HT1080 (cell line): ENCODE results near the gene KAT2B.

RAMPAGE:
- cytosol, long total RNA: no peak
- long total RNA: no peak
- nucleus, long total RNA: no peak
Observed at GRCh38 chr3:20039588-20040565, at the start of gene KAT2B. TSS of gene KAT2B (plus strand) at chr3:20040446.

DNA sequence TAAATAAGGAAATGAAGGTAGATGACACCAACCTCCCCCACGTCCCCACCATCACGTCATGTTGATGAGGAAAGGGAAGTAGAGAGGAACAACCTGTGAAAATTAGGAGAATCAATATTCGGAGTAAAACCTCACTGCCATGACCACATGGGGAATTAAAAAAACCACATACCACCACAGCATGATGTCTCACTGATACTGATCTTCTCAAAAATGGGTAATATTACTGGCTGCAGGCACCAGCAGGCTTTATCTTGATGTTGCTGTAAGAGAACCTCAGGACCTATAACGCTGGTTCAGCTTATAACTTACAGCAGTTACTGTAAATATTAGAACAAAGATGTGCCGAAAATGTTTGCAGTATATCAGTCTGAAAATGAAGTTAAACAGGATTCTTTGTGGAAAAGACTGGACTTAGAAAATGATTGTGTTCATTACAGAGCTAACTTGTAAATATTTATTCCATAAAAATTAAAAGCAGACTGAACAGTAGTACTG lies 64.1 kb downstream of the KAT2B start:
RAMPAGE:
- cytosol, long total RNA: no peak
- long total RNA: no peak
- nucleus, long total RNA: no peak

RAMPAGE:
- cytosol, long total RNA: no peak
- long total RNA: no peak
- nucleus, long total RNA: no peak
Observed at GRCh38 chr3:20236377-20236959, 50.5 kb upstream of the SGO1 start.

GRCh38 chr3:20905046-20906023 lies 719.3 kb upstream of the SGO1 start:
RAMPAGE:
- cytosol, long total RNA: no peak
- long total RNA: no peak
- nucleus, long total RNA: no peak

GRCh38 chr3:22615525-22615817 lies 587.7 kb upstream of the UBE2E2 start:
RAMPAGE:
- cytosol, long total RNA: no peak
- long total RNA: no peak
- nucleus, long total RNA: no peak

GRCh38 chr3:23203930-23204534 lies 905 bp downstream of the UBE2E2 start:
RAMPAGE:
- cytosol, long total RNA: no peak
- long total RNA: no peak
- nucleus, long total RNA: no peak

DNA sequence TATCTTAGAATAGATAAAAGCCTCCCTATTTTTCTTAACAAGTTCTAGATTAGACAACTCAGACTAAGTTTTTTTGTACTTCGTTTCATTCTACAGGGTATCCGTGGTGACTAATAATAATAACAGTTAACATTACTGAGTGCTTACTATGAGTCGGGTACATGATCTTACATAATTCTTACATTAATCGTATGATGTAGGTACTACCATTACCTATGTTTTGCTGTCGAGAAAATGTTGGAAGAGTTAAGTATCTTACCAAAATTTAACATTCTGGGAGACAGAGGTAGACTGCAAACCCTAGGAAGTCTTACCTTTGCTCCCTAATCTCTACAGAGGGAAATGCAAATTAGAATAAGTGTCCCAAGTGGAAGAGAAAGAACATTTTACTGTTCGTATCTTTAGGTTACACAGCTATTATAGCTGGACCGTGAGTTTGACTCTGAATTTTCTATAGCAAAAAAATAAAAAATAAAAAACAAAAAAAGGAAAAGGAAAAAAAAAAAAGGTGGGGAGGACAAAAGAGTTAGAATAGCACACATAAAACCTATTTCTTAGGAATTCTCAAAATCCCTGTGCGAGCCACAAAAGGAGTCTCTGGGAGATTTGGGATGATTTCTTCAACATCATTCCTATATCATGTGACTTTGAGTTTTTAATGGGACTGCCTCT lies 60.9 kb downstream of the UBE2E2 start:
RAMPAGE:
- cytosol, long total RNA: no peak
- long total RNA: no peak
- nucleus, long total RNA: no peak

DNA sequence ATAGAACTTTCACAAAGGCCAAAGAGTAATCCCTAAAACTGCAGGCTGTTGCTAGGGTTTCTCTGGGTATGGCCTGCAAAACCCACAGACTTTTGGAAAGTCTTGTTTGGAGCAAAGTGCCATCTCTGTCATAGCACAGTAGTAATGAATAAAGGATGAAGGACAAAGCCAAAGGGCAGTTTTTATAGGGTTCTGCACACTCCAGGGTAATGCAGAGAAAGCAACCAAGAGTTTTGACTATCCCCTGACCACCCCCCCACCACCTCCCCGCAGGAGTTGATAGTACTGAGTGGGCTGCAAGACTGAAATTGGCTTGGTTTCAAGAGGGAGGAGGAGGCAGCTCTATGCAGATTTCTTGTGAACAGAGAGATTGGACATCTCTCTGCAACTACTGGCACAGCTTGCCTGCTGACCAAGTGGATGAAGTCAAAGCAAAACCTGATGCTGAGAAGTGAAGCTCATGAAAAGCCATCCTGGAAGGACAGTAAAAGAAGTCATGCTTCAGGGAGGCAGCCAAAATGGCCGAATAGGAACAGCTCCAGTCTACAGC lies 145.7 kb downstream of the UBE2E2 start:
RAMPAGE:
- cytosol, long total RNA: no peak
- long total RNA: no peak
- nucleus, long total RNA: no peak

RAMPAGE:
- cytosol, long total RNA: no peak
- long total RNA: no peak
- nucleus, long total RNA: no peak
Observed at GRCh38 chr3:23524416-23524624, 281.4 kb upstream of the UBE2E1 start.

RAMPAGE:
- cytosol, long total RNA: no peak
- long total RNA: no peak
- nucleus, long total RNA: no peak
Observed at GRCh38 chr3:23659256-23659619, 146.5 kb upstream of the UBE2E1 start.

RAMPAGE:
- cytosol, long total RNA: no peak
- long total RNA: no peak
- nucleus, long total RNA: no peak
Observed at GRCh38 chr3:23945498-23945716, 321 bp downstream of the NR1D2 start.

GRCh38 chr3:23964769-23965253 lies 19.7 kb downstream of the NR1D2 start:
RAMPAGE:
- cytosol, long total RNA: no peak
- long total RNA: no peak
- nucleus, long total RNA: no peak

DNA sequence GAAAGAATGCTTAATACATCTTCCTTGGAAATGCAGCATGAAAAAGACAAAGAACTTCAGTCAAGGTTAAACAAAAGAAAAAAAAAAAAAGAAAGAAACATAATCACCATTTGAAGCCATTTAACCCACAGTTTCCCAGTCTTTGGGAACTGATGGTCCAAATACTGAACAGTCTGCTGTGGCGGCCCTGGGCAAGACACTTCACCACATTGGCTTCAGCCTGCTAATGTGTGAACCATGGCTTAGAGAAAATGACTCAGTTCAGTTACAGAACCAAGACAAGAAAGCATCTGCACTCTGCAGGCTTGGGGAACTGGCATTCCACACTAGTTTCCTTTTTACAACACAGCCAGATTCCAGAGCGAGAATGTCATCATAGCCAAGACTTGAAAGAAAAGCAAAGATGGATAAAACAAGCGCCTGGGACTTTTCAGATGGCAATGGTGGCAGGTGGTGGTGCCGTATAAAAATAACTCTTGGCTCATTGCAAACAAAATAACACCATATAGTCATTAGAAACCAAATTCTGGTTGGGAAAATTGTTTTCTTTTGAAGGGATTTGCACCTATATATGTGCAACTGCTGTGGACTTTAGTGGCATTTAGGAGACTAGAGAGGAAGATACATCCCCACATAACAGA lies 273.8 kb downstream of the THRB start:
RAMPAGE:
- cytosol, long total RNA: no peak
- long total RNA: no peak
- nucleus, long total RNA: no peak

DNA sequence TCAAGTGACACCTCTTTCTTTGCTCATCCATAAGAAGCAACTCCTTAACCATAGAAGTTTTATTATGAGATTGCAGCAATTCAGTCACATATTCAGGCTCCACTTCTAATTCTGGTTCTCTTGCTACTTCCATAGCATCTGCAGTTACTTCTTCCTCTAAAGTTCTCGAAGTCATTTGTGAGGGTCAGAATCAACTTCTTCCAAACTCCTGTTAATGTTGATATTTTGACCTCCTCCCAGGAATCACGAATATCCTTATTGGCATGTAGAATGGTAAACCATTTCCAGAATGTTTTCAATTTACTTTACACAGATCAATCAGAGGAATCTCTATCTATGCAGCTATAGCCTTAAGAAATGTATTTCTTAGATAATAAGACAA lies 27.5 kb downstream of the THRB start:
RAMPAGE:
- cytosol, long total RNA: no peak
- long total RNA: no peak
- nucleus, long total RNA: no peak

DNA sequence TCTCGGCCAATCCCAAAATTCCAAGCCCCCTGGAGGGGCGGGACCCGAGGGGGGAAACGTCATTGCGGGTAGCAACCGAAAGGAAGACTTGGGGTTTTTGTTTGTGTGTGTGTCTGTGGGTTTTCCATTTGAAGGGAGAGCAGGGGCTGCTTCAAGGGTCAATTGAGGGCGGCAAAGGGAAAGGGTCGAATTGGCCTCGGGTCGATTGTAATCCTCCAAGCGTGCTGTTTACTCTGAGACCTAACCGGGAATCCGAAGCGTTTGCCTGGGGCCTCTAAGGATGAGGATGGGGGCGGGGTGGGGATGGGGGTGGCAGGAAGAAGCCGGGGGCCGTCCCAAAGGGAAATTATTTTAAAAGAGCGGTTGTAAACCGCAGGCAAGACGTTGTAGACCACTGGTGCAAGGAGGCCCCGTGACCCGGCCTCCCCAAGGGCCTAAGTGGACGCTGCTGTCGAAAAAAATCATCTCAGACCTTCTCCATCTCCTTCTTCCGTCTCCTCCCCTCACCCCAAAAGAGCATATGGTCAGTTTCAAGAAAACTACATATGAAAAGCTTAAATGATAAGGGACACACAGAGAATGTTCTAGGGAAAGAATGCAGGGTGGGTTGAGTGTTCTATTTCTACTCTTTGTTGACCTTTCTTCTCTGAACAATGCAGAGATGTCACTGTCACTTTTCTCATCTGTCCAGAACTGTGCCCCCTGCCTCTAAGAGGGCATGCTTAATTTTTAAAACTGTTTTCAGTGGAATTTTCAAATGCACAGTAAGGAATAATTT lies 484 bp upstream of the TOP2B start:
RAMPAGE:
- cytosol, long total RNA: no peak
- long total RNA: no peak
- nucleus, long total RNA: no peak

RAMPAGE:
- cytosol, long total RNA: no peak
- long total RNA: no peak
- nucleus, long total RNA: no peak
Observed at GRCh38 chr3:27027097-27027494, 342.1 kb downstream of the NEK10 start.

DNA sequence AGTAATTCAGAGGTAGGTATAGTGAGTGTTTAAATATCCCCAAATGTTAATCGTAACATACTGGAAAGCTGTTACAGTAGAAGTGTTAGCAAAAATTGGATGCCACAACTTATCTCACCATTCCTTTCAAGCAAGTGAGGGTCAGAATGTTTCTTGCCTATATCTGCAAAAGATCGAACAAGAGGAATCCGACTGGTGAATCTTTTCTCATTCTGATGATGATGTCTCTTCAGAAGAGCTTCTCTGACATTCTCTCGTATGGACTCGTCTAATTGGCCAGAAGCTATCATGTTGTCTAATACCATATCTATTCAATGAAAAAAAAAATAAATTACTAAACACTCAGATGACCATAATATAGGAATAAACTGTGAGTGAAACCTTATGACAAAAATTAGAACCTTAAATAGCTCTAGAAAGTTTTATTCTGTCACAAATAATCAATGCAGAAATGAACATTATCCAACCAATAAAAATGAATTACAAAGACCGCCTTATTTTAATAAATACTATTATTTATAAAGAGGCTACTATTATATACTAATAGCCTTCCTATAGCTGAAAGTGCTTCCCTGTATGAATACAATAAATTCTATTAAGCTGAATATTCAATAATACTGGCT lies 50.3 kb downstream of the SLC4A7 start:
RAMPAGE:
- cytosol, long total RNA: no peak
- long total RNA: no peak
- nucleus, long total RNA: no peak

DNA sequence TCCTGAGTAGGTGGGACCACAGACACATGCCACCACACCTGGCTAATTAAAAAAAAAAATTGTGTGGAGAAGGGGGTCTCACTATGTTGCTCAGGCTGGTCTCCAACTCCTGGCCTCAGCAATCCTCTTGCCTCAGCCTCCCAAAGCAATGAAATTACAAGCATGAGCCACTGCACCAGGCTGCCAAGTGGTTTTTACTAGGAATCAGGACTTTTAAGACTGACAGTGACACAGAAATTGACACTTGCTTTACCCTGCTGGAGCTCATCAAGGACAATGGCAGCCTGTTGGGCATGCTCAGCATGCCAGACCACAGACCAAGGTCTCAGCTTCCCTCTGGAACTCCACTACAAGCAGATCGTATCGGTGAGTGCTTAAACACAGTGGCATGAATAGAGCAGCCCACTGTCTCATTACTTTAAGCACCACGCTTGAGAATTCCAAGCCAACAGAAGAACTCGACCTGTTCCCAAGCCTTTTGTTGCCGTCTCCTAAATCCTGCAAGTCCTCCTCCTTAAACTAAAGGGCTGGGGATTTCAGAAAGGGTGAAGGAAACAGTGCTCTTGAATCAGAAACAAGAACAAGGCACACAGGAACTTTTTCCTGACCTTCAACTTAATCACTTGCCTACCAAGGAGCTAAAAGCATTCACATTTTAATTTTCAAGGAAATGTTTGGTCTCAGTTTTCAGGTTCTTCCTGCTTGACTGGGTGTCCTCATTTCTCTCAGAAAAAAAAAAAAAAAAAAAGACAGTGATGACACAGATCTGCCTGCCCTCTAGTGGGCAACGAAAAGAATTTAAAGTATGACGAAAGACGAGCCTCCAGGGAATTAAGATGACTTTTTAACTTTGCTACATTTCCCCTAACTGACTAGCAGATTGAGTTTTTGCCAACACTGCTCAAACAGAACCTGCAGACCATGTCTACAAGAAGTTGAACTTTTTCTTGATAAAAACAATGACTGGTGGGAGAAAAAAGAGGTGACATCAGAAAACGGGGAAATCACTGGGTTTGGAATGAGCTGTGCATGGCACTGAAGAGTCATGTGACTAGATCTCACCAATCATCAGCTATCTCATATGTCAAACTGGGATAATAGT lies 41.2 kb downstream of the EOMES start:
RAMPAGE:
- cytosol, long total RNA: no peak
- long total RNA: no peak
- nucleus, long total RNA: no peak

GRCh38 chr3:28136812-28137228 lies 104.6 kb upstream of the CMC1 start:
RAMPAGE:
- cytosol, long total RNA: no peak
- long total RNA: no peak
- nucleus, long total RNA: no peak

GRCh38 chr3:28240494-28240978 lies 883 bp upstream of the CMC1 start:
RAMPAGE:
- cytosol, long total RNA: no peak
- long total RNA: no peak
- nucleus, long total RNA: no peak